SJSA1 (cell line): ENCODE measurements around a stretch of chr18.

DNA sequence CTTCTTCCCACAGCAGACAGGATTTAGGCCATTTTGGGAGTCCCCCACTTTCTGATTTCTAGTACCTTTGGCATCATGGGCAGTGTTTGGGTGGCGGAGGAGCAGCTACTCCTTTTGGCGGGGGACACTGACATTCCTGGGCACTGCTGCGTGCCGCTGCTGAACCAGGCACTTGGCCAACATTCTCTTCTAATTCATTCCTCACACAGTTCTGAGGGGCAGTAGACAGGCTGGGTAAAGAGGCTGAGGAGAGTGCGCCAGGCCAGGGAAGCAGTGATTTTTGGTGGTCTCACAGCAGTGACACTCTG lies 53.0 kb downstream of the RNF165 start:
- RAMPAGE, long total RNA = no peak

GRCh38 chr18:46411852-46412223 lies 78.0 kb downstream of the RNF165 start:
- RAMPAGE, long total RNA = no peak

GRCh38 chr18:46412224-46412814 lies 78.5 kb downstream of the RNF165 start:
- RAMPAGE, long total RNA = no peak

- RAMPAGE, long total RNA = no peak
Observed at GRCh38 chr18:46422487-46422976, 88.7 kb downstream of the RNF165 start.

DNA sequence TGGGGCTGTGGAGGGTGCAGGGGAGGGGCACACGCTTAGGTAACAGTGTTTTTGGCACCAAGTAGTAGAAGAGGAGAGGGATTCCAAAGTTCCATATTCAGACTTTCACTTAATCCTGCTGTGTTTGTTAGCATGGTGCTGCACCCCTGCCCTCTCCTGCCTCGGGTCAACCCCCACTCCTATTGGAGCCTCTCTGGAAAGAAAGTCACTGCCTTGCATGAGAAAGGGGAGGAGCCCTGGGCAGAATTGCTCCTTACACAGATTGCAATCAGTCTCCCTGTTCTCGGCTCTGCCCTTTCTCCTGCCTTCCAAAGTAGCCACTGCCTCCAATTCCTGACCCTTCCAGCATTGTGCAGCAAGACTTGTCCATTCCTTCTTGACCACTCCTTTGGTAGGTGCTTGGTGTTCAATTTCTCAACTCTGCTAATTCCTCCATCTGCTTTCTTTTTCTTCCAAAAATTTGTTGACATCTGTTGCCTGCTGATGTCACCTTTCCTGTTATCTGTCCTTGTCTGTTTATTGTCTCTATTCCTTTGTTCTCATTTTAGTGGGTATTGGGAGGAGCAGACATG lies 97.8 kb downstream of the RNF165 start:
- RAMPAGE, long total RNA = no peak

- RAMPAGE, long total RNA = no peak
Observed at GRCh38 chr18:46805912-46806439, 49.1 kb upstream of the ST8SIA5 start.

DNA sequence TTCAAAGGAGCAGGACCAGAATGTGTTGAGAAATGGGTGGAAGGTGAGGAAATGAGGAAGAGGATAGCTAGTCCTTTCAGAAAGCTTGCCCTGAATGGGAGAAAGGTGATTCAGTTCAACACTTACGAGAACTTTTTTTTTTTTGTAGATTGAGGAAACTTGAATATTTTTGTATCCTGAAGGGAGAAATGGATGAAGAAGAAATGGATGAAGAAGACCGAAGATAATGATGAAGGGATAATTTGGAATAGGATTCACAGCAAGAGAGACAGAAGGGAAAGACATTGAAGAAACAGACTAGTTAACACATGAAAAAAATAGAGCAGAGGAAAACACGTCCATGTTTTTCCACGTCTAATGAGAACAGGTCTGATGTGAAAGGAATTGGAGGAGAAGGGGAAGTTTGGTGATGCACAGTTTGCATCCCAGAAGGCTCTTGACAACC lies 28.5 kb downstream of the KATNAL2 start:
- RAMPAGE, long total RNA = no peak

- RAMPAGE, long total RNA = no peak
Observed at GRCh38 chr18:47101626-47102347, 48.5 kb downstream of the HDHD2 start.

DNA sequence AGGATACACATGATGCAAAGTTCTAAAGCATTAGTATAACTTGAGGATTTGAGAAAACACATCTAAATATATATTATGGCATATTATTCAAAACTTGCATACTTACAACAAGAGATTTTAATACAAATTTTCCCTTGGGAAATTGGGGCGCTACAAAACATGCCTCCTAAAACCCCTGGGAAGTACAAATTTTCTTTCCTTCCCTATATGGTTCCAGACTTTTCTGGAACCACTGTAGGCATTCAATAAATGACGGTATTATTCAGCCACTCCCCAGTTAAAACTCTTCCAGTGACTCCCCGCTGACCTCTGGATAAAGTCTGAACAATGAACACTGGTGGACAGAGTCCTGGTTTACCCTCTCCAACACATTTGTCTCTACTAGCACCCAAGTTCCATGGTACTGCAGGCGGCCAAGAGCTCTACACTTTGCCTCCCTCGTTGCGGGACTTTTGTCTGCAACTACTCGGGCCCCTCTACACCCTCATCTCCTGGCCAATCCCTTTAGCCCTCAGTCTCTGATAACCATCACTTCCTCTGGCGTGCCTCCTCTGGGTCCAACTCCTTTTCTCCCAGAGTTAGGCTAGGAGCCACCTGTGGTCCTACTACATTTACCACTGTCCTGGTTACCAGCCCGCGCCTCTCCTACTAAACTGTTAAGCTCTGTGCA lies 998 bp downstream of the HDHD2 start:
- RAMPAGE, long total RNA = no peak

DNA sequence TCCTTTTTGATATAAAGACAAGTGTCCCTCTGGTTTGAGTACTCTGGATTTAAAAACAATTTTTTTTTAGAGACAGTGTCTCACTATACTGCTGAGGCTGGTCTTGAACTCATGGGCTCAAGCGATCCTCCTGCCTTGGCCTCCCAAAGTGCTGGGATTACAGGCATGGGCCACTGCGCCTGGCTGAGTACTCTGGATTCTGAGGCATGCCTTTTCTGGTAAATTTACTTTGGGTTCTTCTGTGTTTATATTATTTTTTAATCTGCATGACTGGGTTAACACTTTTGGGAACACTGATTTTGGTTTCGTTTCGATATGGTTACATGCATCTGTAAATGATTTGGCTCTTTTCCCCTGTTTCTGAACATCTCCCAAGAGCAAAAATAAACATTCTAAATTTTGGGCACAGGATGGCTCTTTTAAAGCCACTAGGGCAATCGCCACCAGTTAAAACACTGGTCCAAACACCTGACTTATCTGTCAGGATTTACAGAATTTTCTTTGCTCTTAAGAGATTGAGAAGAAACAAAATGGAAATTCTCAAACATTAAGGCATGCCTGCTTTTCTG lies 113.0 kb downstream of the SMAD2 start:
- RAMPAGE, long total RNA = no peak

- RAMPAGE, long total RNA = no peak
Observed at GRCh38 chr18:47929658-47930127, 766 bp downstream of the SMAD2 start.

- RAMPAGE, long total RNA = no peak
Observed at GRCh38 chr18:48003576-48004287, 73.3 kb upstream of the SMAD2 start.

DNA sequence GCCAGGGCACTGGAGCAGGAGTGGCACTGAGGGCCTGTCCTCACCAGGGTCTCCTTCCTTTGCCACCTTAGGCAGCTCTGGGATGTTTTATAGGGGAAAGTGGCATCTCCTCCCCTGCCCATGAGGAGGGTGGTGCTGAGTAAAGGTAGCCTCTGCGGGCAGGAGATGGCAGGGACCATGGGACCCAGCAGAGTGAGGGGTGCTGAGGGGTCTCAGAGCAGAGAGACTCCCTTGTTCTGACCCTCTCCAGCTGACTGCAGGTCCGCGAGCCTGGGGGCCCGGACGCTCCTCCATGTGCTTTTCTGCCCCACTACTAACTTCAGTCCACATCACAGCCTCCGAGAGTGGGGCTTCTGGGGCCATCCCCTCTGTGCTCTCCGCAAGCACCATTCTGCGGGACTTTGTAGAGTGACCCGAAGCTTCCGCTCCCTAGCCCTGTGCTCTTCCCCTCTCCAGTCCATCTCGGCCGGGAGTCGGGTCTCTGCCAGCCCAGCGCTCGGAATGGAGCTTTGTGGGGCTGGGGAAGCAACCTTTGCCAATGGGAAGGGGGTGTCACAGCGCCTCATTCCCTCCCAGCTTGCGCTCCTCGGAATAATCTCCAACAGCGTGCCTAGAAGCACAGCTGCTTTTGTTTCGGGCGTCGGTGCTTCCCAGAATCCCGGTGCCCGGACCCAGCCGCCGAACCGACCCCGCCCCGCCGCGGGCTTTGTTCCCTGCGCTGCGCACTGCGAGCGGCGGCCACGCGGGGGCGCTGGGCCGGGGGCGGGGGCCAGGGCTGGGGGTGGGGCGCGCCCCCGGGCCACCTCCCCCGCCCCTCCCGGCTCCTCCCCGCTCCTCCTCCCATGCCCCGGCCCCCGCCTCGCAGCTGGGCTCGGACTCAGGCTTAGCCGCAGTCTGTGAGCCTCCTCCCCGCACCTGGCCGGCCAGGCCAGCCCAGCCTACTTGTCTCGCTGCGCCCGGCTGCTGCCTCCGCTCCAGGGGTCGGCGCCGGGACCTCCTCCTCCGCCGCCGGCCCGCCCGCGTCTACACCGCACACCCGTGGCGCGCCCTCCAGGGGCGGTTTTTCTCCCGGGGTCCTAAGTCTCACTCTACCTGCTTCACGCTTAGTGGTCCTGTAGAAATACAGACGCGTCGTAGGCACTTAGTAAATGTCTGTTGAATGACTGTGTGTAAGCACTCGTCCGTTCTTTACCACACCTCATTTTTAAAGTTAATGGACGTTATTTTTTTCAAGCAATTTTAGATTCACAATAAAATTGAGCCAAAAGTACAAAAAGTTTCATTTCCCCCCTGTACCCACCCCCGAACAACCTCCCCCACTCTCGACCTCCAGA lies 77.6 kb upstream of the SMAD2 start:
- RAMPAGE, long total RNA = no peak

GRCh38 chr18:48036309-48036845 lies 105.9 kb upstream of the SMAD2 start:
- RAMPAGE, long total RNA = no peak

DNA sequence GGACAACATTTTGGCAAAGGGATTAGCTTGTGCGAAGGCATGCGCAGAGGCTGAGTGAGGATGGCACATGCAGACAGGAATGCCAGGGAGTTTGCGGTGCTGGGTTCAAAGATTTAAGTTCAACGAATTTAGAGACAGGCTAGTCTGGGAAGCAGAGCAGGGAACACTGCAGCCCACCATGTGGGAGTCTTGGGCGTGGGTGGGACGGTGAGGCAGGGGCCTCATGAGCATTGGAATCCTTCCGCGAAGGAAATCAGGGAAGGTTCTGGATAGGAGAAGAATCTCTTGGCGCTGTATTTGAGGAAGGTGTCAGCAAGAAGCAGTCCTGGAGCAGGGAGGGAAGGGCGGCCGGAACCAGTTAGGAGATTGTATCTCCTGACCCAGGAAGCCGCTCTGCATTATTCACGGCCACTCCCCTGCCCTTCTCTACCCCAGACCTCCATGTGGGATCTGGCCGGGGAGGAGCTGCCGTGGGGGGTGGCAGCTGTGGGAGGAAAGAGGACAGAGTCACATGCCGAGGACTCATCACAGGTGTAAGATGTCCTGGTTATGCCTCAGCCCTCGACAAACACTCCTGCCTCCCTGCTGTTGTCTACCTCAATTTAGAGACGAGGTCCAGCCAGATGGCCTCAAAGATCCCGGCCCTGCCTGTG lies 123.6 kb upstream of the SMAD2 start:
- RAMPAGE, long total RNA = no peak

DNA sequence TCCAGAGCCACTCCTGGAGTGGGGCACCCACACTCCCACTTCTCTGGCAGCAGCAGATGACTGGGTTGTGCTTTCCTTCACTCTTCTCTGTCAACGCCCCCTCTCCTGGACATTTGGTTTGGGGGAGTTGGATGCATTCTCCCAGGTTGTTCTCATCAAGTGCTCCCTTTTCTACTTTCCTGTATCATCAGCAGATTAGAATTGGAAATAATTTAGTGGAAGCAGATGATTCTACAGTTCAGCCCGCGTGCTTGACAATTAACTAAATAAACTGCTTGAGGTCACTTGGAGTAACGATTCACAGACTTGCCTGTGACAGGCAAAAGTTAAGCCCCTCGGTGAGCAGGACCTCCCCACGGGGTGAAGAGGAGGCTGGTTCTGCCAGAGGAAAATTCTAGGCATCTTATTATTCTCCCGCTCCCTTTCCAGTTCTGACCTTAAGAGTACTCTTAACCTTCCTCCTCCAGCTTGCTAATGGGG lies 169.6 kb upstream of the SMAD2 start:
- RAMPAGE, long total RNA = no peak

DNA sequence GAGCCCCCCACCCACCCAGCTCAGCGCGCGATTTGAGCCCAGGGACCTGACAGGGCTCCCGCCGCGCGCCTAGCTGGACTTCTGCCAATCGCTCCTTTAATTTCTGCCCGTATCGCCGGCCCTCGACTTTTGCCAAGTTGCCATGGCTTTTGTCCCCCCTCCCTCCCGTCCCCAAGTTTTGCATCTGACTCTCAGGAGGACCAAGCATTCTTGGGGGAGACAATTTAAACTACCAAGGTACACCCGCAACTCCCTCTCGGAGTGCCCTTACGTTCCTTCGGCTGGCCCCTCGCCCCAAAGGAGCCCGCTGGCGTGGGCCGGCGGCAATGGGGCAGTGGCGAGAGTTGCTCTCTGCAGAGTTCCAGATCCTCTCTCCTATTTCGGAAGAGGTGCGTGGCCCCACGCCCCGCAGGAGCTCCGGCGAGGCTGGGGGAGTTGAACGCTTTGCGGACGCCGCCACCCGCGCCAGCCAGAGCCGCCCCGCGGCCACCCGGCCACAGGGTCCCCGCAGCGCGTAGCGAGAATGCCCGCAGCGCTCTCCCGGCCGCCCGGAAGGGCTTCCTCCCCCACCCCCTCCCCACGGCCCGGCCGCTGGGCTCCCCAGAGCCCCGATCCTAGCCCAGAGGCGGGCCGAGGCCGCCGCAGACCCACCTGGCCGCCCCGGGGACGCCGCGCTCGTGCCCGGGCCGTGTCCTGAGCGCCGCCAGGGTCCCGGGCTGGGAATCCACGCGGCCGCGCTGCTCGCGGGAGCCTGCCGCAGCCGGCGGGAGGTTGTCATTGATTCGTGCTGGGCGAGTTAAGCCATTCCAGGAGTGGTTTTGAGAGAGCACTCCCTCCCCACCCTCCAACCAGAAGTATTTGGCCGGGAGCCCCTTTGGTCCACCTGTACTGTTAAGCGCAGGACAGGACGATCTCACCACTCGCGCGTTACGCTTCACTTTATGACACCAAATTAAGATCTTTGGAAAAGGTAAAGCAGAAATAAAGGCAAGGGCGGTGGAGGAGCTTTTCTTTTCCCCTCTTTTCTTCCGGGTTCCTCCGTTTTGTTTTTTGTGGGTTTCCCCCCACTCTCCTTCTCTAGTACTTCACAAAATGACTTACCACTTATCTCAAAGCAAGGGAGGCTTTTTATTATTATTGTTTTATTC lies 206.3 kb upstream of the SMAD2 start:
- RAMPAGE, long total RNA = no peak

GRCh38 chr18:48330149-48330737 lies 78.9 kb downstream of the ZBTB7C start:
- RAMPAGE, long total RNA = no peak

- RAMPAGE, long total RNA = no peak
Observed at GRCh38 chr18:48407438-48407780, 1.8 kb downstream of the ZBTB7C start.

- RAMPAGE, long total RNA = no peak
Observed at GRCh38 chr18:48547731-48548407, 9.0 kb downstream of the CTIF start.